Smooth muscle cell (in vitro differentiated cells): Measurements from ENCODE around the gene KLF6.

DNA sequence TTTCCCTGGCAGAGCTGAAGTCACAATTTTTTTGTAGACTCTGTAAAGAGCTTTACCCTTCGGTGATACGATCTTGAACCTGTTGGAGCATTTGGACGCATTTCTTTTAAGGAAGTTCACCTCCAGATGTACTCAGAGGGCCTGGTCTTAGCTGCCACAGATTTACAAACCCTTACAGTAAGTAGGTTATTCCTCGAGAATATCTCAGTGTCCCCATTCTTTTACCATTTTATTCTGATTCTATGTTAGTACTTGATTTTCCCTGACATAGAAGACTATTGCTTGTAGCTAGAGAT is 2.7 kb downstream of the PFKP start:
- RAMPAGE, long total RNA, result no peak

DNA sequence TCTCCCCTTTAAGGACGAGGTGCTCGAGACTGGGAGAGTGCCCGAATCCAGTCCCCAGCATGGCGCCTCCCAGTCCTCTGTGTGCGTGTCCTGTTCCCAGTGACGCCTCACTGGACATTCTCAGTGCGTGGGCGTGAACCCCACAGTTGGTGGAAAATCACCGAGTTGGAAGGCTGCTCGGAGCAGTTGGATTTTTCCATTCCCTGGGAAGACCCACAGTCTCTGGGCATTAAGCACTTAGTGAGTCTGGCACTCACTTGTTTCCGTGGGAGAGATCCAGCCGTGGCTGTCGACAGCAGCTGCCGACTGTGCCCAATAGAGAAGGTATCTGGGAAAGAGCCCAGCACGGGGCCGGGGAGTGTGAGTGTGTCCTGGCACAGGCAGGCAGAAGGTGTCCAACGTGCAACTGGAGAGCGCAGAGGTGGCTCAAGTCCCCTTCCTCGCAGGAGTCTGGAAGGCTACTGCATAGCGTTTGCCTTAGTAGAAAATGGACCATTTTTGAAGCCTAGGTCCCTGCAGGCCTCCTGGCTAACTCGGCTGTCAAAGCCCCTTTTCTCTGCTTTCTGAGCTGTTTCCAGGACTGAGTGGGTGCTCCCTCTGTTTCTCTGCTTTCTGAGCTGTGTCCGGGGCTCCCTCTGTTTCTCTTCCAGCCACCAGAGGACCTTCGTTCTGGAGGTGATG is 37.3 kb downstream of the PFKP start:
- RAMPAGE, long total RNA, result no peak

GRCh38 chr10:3106912-3108201 is 40.0 kb downstream of the PFKP start:
- RAMPAGE, long total RNA, result no peak

DNA sequence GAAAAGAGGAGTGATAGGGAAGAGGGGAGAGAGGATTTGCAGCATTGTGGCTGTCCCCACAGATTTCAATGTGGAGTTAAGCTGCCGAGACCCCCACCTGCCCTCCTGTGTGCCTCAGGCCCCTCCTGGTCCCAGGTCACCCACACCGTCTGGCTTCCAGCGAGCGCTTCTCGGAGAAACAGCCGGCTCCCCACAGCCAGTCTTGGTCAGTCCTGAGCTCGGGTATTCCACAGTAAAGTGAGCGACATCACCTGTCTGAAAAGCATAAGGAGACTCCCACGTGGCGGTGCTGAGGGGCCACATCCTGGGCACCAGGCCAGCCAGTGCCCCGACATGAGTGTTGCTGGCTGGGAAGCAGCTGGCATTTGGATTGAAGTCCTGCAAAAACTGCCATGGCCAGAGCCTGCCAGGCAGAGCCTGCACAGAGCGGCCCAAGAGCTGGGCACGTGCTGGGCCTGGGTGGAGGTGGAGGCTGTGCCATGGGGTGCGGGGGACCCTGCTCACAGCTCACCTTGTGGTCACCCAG is 49.1 kb downstream of the PITRM1 start:
- RAMPAGE, long total RNA, result no peak

DNA sequence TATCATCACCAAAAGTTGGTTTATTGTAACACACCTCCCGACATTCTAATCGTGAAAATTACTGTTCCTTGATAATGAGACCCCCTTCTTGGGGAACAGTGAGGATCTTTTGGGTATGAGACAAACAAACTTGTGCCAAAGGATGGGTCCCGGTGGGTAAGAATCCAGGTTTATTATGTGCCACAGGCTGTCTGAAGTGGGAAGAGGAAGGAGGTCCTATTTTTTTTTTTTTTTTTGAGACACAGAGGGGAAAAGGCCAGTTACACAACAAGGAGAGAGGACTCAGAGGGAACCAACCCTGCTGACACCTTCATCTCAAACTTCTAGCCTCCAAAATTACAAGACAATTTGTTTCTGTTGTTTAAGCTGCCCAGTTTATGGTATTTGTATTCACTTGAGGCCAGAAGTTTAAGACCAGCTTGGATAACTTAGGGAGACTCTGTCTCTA is 9.2 kb upstream of the PITRM1 start:
- RAMPAGE, long total RNA, result no peak

DNA sequence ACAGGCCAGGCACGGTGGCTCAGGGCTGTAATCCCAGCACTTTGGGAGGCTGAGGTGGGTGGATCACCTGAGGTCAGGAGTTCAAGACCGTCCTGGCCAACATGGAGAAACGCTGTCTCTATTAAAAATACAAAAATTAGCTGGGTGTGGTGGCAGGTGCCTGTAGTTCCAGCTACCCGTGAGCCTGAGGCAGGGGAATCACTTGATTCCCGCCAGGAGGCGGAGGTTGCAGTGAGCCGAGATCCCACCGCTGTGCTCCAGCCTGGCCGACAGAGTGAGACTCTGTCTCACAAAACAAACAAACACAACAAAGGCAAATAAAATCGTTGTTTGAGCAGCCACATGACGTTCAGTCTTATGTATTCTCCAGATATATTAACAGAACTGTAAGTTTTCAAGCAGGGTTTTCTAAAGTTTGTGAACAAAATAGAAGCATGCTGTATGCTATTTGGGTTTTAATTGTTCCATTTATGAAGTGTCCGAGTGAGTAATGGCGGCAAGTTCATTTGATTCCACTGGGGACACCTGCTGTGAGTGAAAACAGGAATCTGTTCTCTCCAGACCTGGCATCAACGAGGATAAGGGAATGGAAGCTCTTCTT is 122.4 kb upstream of the PITRM1 start:
- RAMPAGE, long total RNA, result no peak

DNA sequence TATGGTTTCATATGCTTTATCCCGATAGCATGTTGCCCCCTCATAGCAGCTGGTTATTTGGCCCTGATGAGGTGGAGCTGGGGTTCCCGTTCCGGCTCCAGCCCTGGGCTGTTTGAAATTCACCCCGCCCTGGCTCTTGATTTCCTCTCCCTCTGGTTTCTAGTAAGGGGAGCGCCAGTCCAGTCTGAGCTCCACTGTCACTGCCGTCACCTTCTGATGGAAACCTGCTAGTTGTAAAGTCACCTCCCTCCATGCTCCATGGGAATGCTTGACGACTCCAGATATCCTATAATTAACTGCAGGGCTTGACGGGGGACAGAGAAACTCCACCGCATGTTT is 300.8 kb downstream of the KLF6 start:
- RAMPAGE, long total RNA, result no peak

DNA sequence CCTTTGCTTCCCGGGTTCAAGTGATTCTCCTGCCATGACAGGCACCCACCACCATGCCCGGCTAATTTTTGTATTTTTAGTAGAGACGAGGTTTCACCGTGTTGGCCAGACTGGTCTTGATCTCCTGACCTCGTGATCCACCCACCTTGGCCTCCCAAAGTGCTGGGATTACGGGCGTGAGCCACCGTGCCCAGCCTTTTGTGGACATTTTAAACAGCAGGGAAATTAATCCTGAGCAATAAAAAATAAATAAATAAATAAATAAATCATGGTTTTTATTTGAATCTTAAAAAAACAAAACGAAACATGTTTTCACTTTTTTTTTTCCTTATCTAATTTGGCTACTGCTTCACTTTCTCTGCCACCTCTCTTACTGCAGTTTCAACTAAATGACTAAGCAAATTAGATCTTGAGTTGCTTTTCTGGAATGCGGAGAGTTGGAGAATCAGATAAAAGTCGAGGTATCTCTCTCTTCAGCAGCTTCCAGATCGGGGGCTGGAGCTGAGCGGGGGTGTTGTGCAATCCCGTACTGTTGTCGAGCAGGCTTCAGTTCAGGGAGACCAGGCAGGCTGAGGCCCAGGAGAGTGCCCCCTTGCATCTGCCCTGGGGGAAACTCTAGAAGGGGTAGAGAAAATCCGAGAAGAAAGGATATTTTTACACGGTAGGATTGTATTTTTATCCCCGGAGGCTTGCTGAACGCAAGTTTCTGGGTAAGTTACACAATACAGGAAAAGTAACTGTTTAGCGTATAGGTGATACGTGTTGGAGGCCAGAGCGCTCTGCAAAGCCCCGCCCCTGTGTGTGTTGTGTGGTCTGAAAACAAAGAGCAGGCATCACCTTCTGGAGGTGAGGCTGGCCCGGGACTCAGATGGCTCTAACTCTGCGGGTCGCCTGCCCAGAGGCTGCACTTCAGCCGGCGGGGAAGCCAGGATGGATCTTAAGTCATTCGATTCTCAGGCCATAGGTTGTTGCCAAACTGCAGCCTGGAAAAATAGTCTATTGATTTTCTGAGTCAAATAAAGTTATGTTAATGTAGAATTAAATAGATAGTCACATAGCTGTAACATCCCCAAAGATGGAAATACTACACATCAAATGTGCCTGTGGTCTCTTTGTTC is 116.7 kb downstream of the KLF6 start:
- RAMPAGE, long total RNA, result no peak

GRCh38 chr10:3763843-3764520 is 21.0 kb downstream of the KLF6 start:
- RAMPAGE, long total RNA, result no peak

DNA sequence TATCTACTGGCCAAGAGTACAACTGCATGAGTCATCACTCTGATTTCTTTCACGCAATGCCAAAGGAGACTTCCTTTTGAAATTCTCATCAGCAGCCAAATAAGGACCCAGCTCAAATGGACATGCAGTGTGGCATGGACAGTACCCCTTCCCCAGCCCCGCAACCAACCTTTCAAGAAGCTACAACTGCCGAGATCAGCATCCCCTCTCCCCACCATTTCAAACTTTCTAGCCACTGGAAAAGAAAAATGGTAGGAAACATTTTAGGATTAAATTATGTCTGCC is 2.0 kb downstream of the KLF6 start:
- RAMPAGE, long total RNA, result no peak

GRCh38 chr10:3784573-3785460 is at the start of gene KLF6:
Gene KLF6 (minus strand): TSS chr10:3785209.
- RAMPAGE, long total RNA, result start-site peak on the minus strand at chr10:3785157-3785213, 3,111 and 1,511 reads in 2 replicates

DNA sequence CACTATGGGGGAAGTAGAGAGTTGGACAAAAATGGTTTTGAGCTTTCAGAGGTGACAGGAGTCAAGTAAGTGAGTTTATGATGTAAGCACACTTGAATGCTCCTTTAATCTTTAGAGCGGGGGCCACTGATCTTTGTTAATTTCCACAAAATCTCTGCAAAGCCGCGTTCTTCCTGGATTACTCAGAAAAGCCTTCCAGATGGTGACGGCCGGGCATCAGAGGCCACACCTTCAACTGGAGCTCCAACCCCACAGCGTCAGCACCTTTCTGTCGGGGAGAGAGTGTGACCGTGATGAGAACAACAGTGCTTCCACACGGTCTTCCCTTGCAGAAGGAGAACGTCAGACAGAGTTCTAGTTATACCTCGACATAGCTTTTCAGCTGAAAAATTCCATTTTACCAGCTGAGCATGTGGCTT is 35.3 kb upstream of the KLF6 start:
- RAMPAGE, long total RNA, result no peak

- RAMPAGE, long total RNA, result no peak
These were observed 117.4 kb upstream of the KLF6 start for GRCh38 chr10:3902328-3902979.

DNA sequence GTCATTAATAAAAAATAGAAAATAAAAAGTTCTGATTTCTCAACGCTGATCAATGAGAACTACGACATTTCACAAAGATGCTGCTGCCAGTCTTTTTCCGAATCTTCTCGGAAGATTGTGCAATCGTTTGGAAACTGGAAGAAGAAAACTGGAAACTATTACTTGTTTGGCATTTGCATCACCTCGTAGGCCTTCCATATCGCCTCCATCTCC is 123.2 kb upstream of the KLF6 start:
- RAMPAGE, long total RNA, result no peak

- RAMPAGE, long total RNA, result no peak
These were observed 166.8 kb upstream of the KLF6 start for GRCh38 chr10:3951863-3952232.

GRCh38 chr10:4067262-4068259 is 282.6 kb upstream of the KLF6 start:
- RAMPAGE, long total RNA, result no peak

DNA sequence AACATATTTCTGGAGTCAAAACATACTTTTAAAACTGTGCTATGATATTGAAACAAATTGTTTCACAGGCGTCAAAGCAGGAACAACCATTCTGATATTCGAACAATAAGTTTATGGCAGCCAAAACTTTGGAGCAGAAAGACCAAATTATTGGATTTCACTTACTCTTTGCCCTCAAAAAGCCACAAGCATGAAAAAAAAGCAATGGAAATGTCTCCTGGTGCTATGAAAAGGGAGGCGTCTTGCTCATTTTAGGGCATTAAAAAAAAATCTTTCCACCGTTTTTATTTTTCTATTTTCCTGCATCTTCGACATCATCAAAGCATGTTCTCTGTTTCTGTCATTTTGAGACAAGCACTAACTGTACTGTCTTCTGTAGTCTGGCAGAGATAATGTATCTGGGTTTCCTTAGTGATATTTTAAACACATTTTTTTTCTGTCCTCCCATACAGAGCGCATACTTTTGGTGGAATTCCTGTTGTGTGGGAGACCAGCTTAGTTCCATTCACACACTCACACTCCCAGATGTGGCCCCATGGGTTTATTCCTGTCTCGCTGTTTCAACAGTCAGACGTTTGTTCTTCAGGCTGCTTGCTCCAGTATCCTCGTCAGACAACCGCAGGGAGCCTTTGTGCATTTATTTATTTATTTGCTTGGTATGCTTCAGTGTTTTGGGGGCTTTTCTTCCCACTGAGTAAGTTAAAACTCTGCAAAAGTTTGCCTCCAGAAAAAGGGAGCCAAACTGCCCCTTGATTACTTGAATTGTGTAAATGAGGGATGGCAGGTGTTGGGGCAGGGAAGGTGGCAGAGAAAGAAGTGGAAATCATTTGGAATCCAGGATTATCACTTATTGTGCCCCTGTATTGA is 456.7 kb upstream of the KLF6 start:
- RAMPAGE, long total RNA, result start-site peak on the plus strand centred at position 562 of the sequence, 37 bp wide, 28 and 21 reads in 2 replicates

- RAMPAGE, long total RNA, result start-site peak on the minus strand at chr10:4316557-4316601, 19 and 22 reads in 2 replicates
These were observed 509.5 kb upstream of the AKR1E2 start for GRCh38 chr10:4316455-4316927.

DNA sequence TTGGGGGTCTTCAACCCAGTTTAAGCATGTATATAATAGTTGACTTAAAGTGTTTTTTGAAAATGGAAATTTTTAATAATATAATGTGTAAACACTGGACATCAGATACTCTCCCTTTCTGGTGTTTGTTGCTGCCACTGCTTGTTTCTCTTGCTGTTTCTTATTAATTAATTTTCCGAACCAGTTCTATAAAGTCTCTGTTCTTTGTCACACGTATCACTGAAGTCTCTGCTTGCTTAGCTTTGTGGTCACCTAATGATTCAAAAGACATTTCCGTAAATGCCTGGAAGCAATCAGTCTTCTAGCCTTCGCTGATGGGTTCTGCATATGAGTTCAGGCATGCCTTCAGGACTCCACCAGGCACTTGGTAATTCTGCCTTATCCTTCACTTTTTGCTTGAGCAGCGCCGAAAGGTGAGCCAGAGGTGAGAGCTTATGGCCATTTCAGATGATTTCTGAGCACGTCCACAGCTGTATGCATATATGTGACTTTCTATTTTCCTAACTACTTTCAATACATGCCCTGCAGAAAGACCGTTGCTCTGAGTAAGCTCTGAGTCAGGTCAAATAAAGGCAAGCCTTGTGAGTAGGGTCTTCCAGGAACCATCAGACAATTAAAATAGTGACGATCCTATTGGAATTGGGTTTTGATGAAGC is 154.6 kb upstream of the AKR1E2 start:
- RAMPAGE, long total RNA, result start-site peak on the plus strand centred at position 321 of the sequence, 71 bp wide, 15 and 13 reads in 2 replicates

- RAMPAGE, long total RNA, result no peak
These were observed 140.4 kb upstream of the AKR1E2 start for GRCh38 chr10:4685533-4686000.